Cardiac muscle cell (in vitro differentiated cells and primary cell): ENCODE measurements around a stretch of chr15.

GRCh38 chr15:34436571-34437605, 720 bp downstream of the GOLGA8A start:
- RAMPAGE, long total RNA, result no peak
- RRBS, result 2% methylated on average over 52 of the region's 143 CpGs

DNA sequence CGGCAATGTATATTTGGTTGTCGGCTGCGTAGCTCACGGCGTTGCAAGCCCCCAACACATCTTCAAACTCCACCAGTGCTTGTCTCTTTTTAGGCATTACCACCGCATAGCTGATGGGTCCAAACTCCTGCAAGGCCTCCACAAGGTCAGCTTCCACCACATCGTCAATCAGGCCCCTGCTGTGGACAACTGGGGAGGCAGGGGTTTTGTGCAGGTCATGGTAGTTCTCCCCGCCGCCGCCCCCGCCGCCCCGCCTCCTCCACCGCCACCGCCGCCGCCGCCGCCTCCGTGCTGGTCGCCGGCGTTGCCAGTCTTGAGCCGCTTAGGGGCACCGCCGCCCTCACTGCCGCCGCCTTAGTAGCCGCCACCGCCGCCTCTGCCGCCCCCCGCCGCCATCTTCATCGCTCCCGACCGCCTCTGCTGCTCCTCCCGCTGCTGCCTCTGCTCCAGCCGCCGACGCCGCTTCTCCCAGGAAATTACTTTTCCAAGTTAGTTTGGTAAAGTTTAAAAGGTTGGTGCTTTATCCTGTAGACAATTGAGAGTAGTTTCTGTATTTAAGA, 52.7 kb upstream of the GOLGA8A start:
- RAMPAGE, long total RNA, result no peak
- RRBS, result no CpG with 5 or more reads among the region's 42 CpGs

GRCh38 chr15:34588322-34588821, 4.9 kb upstream of the GOLGA8B start:
- RAMPAGE, long total RNA, result no peak
- RRBS, result no CpG with 5 or more reads among the region's 7 CpGs

- RAMPAGE, long total RNA, result no peak
Observed at GRCh38 chr15:34788916-34789191, 6.5 kb downstream of the ACTC1 start.

GRCh38 chr15:34791865-34792774, 3.2 kb downstream of the ACTC1 start:
- RAMPAGE, long total RNA, result no peak
- RRBS, result no CpG with 5 or more reads among the region's 15 CpGs

DNA sequence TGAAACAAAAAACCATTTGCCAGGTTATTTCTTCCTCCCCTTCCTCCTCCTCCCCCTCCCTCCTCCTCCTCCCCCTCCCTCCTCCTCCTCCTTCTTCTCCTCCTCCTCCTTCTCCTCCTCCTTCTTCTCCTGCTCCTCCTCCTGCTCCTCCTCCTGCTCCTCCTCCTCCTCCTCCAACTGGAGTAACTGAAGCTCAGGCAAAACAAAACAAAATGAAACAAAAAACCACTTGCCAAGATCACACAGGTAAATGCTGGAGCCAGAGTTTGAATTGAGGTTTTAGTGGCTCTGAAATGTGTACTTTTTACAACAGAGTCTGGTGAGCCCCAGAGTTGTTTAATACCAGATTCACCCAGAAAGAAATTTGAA, 31.3 kb upstream of the ZNF770 start:
- RAMPAGE, long total RNA, result no peak

GRCh38 chr15:35548453-35548815, 2.5 kb upstream of the DPH6 start:
- RAMPAGE, long total RNA, result no peak
- RRBS, result no CpG with 5 or more reads among the region's 2 CpGs

- RAMPAGE, long total RNA, result no peak
- RRBS, result no CpG with 5 or more reads among the region's 5 CpGs
Observed at GRCh38 chr15:35696654-35697184, 150.8 kb upstream of the DPH6 start.

DNA sequence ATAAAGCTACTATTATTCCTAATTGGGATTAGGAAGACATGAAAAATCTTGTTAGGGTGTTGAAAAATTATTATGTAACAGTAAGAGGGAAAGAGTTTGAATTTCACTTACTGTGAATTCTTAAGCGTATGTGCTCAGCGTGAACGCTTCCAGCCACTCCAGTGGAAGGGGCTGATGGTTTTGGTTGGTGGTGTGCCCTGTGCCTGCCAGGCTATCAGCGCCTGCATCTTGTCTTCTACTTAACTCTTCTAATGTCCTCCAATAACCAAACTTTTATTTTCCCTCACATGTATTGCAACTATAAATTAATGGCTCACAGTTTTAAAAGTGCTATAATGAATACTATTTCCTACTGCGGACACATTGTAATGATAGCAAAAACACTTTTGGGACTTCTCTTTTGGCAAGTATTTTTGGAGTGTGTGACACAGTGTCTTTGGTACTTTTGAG, 22.6 kb downstream of the CDIN1 start:
- RAMPAGE, long total RNA, result no peak
- RRBS, result no CpG with 5 or more reads among the region's 5 CpGs

- RAMPAGE, long total RNA, result no peak
- RRBS, result 96% methylated on average over 6 of the region's 21 CpGs
Observed at GRCh38 chr15:36818380-36818826, 239.0 kb downstream of the CDIN1 start.

- RAMPAGE, long total RNA, result no peak
- RRBS, result no CpG with 5 or more reads among the region's 9 CpGs
Observed at GRCh38 chr15:37015914-37016848, 84.2 kb downstream of the MEIS2 start.

- RAMPAGE, long total RNA, result no peak
- RRBS, result no CpG with 5 or more reads among the region's 9 CpGs
Observed at GRCh38 chr15:37093462-37094000, 6.8 kb downstream of the MEIS2 start.

DNA sequence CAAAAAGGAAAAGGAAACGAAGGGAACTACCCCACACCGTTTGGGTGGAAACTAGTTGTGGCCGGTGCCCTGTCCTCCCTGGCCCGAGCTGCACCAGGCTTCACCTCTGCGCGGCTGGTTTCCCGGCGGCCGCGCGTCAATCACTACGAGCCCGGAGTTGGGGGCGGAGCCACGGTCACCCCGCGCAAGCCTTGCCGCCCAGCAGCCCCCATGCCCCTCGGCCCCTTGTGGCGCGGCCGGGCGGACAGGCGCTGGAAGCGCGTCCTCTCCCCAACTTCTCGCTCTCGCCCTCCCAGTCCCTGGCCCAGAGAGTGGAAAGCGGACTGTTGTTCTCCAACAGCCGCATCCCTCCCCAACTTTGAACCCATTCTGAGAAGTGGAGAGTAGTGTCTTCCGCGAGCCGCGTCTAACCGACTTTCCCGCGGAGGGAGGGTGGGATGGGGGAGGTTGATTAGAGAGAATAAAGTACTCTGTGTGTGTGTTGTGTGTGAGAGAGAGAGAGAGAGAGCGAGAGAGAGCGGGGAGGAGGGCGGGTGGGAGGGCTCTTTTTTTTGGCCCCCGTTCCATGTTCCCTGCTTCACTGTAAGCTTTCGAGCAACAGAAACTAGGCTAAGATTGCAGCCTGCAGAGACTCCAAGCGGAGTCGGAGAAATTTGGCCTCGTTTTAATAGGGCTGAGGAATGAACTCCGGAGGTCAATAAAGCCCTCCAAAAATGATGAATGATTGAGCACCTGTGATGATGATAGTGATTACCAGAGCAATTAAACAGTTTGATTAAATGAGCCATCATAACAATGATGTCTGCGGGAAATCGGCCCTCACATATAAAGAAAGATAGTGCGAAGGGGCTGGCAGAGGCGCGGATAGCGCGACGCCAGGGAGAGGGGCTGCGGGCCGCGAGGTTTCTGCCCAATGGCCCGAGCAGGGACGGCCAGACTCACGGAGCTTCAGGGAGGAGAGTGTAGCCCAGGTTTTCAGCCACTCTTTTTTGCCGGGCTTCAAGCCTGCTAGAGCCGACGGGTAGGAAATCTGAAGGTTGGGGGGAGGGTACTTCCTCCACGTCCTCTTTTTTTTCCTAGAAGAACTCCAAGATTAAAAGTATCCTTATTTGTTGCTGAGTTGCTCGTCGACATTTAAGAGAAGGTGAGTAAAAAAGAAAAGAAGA, 1.7 kb upstream of the MEIS2 start:
- RAMPAGE, long total RNA, result start-site peak on the minus strand centred at position 109 of the sequence, 101 bp wide, 198 and 181 reads in 2 replicates; start-site peak on the plus strand centred at position 220 of the sequence, 32 bp wide, 44 and 336 reads in 2 replicates; start-site peak on the plus strand centred at position 594 of the sequence, 39 bp wide, 24 and 84 reads in 2 replicates
- RRBS, result 3% methylated on average over 14 of the region's 66 CpGs

DNA sequence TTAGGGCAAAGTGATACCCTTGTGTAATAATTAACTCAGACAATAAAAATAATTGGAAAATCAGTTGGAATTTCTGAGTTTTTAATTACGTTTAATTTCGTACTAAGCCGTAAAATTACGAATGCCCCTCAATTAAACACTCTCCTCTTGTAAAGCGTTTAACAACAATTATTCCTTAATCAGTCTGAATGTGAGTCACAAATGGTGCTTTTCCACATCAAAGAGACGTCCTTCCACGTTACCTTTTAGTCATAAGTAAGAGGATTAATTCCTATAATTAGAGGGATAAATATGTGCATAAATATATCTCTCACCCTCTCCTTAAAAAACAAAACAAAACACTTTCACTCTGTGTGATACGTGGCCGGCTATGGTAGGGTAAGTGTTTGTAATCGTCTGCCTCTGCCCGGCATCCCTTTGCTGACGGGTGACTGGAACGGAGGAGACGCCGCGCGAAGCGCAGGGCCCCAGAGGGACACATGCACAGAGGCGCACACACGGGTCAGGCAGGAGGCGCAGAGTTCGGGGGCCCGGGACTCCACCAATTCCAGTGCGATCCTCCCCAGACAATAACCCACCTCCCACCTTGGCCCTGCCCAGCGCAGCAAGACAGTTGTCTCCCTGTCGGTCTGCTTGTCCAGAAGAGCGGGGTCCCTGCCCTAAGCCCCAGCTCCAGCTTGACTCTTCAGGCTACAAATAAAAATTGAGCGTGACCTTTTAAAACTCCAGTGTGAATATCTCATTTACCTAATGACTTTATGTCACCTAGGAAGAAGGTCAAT, 9.8 kb upstream of the MEIS2 start:
- RAMPAGE, long total RNA, result no peak
- RRBS, result no CpG with 5 or more reads among the region's 28 CpGs

DNA sequence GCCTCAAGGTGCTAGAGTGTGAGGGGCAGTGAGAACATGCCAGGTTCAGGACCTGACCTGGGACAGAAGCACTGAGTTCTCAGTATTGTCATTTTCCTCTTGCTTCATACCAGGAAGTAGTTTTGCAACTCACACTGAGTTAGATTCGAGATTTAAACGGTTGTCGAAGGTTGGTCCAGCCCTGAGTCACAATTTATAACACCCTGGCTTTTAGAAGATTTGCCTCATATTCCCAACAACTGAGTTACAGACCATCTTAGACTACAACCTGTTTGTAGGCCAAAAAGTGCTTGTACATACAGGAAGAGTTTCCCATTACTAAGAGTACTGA, 11.9 kb upstream of the MEIS2 start:
- RAMPAGE, long total RNA, result no peak
- RRBS, result no CpG with 5 or more reads among the region's 3 CpGs

- RAMPAGE, long total RNA, result no peak
- RRBS, result no CpG with 5 or more reads among the region's 7 CpGs
Observed at GRCh38 chr15:38073477-38073959, 139.1 kb downstream of the TMCO5A start.

- RAMPAGE, long total RNA, result no peak
- RRBS, result 30% methylated on average over 2 of the region's 13 CpGs
Observed at GRCh38 chr15:38076664-38077480, 142.4 kb downstream of the TMCO5A start.

- RAMPAGE, long total RNA, result no peak
- RRBS, result no CpG with 5 or more reads among the region's 12 CpGs
Observed at GRCh38 chr15:38129433-38130218, 123.0 kb upstream of the SPRED1 start.

DNA sequence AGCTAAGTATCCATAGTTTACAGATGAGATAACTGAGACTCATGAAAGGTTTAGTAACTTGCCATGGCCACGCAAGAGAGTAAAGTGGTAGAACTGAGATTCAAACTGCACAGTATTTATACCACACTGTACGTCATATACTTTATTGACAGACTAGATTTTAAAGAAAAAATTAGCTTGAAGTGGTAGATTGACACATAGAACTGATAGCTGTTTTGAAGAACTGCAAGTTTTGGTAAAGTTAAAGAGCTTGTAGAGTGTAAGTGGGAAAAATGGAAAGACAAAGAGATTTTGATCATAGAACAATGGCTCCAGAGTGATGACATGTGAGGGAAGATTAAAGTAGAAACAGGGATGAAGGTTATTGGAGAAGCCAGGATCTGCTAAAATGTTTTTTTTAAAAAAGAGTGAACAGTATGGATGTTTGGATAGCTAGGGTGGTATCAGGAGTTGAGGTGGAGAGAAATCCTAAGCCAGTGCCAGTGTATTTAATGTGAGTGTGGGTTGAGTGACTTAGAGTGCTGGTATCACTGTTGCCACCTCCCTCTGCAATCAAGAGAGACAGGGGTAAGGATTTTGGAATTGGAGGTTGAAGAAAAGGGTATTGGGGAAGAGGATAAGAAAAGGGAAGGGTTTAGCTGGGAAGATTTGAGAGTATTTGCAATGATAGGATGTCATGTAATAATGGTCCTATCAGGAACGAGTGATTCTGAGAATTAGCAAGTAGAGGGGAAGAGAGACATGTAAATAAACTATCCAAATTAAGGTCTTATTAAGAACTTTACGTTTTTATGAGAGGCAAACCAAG, 11.7 kb downstream of the SPRED1 start:
- RAMPAGE, long total RNA, result no peak
- RRBS, result no CpG with 5 or more reads among the region's 4 CpGs

- RAMPAGE, long total RNA, result no peak
- RRBS, result no CpG with 5 or more reads among the region's 4 CpGs
Observed at GRCh38 chr15:38531470-38531854, 33.2 kb downstream of the RASGRP1 start.